Jejunum (tissue), 1 donor: ENCODE measurements around the gene DIPK1A.

DNA sequence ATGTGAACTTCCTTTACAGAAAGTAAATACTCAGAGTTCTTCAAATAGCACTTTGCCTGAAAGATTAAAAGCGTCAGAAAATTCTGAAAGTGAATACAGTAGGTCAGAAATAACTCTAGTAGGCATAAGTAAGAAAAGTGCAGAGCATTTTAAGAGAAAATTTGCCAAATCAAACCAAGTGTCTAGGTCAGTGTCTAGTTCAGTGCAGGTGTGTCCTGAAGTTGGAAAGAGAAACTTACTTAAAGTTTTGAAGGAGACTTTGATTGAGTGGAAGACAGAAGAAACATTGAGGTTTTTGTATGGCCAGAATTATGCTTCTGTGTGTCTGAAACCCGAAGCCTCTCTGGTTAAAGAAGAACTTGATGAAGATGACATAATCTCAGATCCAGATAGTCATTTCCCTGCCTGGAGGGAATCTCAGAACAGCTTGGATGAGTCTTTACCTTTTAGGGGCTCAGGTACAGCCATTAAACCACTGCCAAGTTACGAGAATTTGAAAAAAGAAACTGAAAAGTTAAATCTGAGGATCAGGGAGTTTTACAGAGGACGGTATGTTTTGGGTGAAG is 25.0 kb downstream of the RPAP2 start:
- PRO-cap, result no peak

DNA sequence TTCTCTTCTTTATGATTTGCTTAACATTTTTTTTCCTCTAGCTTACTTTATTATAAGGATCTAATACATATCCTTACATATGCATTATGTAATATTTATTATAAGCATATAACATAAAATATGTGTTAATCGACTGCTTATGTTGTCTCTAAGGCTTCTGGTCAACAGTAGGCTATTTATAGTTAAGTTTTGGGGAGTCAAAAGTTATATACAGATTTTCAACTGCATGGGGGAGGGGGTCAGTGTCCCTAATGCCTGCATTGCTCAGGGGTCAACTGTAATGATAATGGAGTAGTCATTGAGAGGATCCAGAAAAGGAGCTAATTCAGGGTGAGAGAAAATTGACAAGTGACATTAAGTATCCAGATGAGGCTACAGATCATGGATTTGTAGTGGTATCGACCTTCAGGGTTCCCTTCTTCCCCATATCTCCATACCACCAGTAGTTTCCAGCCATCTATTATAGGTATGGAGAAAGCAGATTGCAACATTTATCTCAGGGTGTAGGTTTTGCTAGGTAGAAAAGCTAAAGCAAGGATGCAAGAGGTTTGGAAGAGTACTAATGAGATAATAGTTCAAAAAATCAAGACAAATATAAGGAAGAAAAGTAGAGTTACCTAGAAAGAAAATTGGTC is 65.0 kb downstream of the RPAP2 start:
- PRO-cap, result no peak

DNA sequence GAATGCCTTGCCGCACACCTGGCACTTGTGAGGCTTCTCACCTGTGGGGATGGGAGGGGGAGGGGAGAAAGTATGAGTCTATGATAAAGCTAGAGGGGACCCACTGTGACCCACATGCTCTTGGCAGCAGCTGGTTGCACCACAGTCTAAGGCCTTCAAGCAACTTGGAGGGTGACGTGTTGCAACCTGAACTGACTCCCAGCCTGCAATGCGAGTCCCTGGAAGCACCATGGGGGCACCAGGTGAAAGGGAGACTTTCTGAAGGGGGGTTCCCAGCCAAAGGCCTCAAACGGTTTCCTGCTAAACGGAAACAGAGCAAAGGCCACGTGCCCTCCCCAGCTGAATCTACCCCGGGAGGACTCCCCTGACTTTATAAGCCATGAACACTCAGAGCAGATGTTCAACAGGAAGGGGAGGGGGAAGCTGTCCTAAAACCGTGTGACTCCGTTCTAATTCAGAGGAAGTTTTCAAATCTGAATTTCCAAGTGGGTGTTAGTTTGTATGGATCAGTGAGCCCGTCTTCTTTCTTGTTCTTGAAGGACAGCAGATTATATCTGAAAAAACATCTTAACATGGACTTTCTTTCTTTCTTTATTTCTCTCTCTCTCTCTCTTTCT is 10.4 kb downstream of the GFI1 start:
- PRO-cap, result no peak

DNA sequence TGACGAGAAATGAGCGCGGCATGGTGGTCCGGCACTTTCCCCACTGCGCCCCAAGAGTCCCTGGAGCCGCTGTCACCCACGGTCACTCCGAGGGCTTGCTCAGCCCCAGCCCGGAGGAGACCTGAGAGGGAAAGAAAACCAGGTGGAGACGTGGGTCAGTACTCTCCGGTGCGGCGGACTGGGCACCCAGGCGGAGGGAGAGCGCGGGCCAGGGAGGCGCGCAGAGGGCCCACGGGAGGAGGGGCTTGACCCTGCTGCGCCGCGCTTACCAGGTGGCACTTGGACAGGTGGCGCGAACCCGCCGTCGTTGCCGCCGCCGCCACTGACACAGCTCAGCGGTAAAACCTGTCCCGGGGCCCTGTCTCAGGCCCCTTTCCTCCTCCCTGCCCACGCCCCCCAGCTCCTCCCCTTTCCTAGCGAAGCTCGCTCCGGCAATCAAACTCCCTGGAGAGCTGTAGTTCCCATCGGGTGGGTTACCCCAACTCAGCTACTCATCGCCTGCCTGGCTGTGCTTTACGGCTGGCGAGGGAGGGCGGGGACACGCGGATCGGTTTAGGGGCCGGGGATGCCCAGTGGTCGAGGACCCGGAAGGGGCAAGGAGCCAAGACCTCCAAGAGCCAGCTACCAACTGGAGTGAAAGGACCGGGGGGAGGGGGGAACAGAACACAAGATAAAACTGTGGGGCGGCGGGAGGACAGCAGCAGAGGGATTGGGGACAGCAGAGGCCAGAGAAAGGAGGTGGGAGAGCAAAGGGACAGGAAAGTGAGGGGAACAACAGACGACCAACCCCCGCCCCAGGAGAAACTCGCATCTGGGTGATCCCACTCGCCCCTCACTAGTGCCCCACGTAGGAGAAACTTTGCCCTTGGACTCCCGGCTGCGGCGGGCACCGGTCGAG is 3.0 kb downstream of the GFI1 start:
- PRO-cap, result bidirectional peak, plus-strand start at position 278 of the sequence, minus-strand start at position 169 of the sequence; bidirectional peak, plus-strand start at position 572 of the sequence, minus-strand start at position 324 of the sequence

- PRO-cap, result bidirectional peak, plus-strand start at chr1:92485992, minus-strand start at chr1:92485876; bidirectional peak, plus-strand start at chr1:92486192, minus-strand start at chr1:92486058
Measured at GRCh38 chr1:92485785-92486425, 820 bp downstream of the GFI1 start.

DNA sequence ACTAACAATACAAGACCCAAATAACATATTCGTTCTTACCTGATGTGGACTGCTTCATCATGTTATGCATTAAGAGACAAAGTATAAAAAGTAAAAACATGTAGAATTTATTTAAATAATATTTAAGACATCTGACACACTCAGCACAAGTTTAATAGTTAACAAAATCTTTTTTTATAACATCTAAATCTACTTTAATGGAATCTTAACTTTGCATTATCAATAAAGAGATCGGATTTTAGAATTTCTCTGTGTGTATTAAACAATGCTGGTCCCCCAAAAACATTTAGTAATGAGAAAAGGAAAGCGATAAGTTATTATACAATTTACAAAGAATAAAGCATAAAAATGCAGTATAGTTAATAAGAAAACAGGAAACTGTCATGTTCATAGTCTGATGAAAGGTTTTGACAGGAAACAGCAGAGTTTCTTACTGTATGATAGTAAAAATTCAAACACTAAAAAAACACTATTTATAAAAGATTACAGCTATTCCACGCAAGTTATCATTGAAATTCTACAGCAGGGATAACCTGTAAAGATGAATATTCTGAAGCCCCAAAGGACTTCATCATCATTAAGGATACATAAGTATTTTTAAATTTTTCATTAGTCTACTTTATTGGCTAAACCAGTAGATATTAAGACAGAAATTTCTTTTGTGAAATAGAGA is 49.4 kb upstream of the GFI1 start:
- PRO-cap, result no peak

- PRO-cap, result no peak
Measured at GRCh38 chr1:92833041-92833899, 1.4 kb downstream of the RPL5 start.

DNA sequence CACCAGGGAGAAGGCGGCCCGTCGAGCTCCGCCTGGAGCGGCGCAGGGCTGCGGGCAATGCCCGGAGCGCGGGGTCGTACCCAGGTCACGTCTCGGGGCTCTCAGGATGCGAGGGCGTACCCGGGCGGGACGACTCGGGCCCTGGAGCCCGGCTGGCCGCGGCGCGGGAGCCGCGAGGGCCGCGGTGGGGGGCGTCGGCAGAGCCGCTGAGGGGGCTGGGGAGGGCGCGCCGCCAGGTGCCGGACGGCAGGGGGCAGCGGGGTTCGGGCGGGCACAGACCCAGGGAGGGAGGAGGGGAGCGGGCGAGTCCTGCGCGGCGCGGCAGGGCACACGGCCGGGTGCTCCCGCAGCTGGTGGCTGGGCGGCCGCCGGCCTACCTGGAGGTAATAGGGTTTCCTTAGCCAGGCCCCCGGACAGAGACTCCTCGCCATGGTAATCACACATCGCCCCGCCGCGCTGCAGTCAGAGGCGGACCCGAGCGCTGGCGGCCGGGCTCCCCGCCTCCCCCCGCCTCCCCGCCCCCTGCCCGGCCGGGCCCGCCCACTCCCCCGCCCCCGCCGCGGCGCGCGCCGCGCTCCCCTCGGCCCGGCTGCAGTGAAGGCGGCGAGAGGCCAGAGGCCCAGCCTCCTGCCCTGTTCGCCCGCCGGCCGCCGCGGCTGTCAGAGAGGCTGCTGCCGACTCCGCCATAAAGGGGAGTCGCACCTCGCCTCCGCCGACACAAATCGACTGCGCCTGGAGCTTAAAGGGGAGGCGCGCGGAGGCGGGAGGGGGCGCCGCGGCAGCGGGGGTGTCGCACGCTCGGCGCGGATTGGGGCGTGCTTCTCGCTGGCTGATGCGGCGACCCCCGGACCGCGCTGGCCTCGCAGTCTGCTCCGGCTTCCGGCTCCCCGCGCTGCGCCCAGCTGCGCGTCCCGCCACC is at the start of gene DIPK1A:
TSS of gene DIPK1A (minus strand) at position 464 of the 919 bp plus-strand sequence.
- PRO-cap, result bidirectional peak, plus-strand start at position 132 of the sequence, minus-strand start at position 59 of the sequence; bidirectional peak, plus-strand start at position 461 of the sequence, minus-strand start at position 458 of the sequence; bidirectional peak, plus-strand start at position 594 of the sequence, minus-strand start at position 658 of the sequence

DNA sequence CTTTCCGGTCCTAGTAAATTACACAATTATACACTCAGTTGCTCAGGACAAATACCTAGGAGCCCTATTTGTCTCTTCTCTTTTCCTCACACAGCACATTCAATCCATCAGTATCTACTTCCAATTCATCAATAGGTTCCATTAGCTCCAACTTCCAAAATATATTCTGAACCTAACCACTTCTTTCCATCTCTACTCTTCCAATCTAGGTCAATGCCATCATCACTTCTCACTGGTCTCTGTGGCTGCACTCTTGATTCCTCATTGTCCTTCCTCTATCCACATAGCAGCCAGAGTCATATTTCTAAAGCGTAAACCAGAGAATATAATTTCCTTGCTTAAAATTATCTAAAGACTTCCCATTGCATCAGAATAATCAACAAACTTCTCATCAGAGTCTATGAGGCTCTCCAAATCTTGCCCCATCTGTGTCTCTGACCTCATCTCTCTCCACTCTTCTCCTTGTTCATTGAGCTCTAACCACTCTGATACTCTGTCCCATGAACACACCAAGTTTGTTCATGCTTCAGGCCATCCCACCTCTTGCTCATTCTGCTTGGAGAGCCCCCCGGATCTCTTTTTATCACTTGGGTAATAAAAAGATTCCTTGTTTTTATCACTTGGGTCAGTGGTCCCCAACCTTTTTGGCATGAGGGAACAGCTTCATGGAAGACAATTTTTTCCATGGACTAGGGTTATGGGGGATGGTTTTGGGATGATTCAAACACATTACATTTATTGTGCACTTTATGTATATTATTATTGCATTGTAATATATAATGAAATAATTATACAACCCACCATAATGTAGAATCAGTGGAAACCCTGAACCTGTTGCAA is 25.7 kb upstream of the DR1 start:
- PRO-cap, result no peak

GRCh38 chr1:93661846-93662599 is 19.6 kb downstream of the BCAR3 start:
- PRO-cap, result no peak

GRCh38 chr1:93692301-93693229 is 10.9 kb upstream of the BCAR3 start:
- PRO-cap, result no peak

DNA sequence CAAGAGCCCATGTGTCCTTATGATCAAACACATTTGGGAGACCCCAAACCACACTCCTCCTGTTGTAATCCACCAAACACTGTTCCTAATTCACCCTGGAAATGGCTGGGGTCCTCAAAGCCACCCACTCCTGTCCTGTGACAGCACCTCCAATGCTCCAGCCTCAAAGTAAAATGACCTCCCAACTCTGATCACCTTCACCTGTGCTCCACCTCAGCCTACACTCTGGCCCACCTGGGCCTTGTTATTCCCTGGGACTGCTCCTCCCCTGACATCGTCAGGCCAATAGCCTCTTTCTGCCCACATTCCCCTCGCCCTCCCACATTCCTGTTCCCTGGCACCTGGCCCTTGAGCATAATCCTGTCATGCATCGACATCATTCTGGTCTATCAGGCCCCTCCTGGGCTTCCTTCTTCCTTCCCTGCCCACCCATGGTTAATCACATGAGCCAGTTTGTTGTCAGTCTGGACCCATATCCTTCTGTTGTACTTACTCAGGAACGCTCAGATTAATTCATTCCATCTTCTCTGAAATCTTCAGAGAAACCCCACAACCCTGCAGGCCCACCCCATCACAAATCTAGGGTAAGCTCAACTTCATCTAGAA is 13.2 kb upstream of the BCAR3 start:
- PRO-cap, result no peak

DNA sequence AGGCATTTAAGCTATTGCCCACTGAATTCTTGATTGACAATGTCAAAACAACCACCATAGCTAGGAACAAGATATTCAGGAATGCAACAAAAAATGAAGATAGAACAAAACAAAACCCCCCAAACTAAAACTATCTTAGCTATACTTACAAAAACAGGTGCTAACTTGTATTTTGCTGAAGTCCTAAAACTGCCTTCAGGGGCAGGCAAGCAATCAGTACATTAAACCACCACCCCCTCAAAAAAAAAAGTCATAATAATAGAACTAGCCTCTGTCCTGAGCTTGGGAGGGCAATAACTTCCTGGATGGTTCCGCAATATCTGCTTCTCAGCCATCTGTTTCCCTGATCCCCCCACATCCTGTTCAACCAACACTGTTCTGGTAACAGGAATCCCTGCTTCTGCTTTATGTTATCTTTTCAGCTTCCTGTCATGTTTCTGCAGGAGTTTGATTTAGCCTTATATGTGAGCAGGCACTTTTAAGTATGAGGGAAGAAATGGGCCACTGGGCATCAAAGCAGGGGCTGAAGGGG is 62.2 kb downstream of the DNTTIP2 start:
- PRO-cap, result no peak

GRCh38 chr1:93965720-93966299 is 56.6 kb upstream of the GCLM start:
- PRO-cap, result no peak

DNA sequence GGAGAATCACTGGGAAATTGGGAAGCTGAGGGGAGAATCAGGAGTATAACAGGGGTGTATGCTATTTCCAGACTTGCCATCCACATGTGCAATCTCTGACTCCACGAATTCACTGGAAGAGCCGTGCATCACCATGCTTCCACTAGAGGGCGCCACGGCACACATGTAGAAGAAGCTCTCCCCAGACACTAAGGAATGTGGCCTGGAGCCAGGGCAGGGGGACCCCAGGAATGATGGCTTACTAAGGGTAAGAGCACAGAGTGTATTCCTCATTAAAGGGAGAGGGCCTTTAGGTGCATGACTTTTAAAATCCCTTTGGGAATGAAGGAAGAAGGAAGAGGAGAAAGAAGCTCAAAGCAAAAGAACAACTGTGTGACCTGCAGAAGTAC is 81.4 kb downstream of the ABCA4 start:
- PRO-cap, result no peak

- PRO-cap, result no peak
Measured at GRCh38 chr1:94091947-94092397, 29.0 kb downstream of the ABCA4 start.

- PRO-cap, result no peak
Measured at GRCh38 chr1:94125640-94125963, 4.7 kb upstream of the ABCA4 start.

DNA sequence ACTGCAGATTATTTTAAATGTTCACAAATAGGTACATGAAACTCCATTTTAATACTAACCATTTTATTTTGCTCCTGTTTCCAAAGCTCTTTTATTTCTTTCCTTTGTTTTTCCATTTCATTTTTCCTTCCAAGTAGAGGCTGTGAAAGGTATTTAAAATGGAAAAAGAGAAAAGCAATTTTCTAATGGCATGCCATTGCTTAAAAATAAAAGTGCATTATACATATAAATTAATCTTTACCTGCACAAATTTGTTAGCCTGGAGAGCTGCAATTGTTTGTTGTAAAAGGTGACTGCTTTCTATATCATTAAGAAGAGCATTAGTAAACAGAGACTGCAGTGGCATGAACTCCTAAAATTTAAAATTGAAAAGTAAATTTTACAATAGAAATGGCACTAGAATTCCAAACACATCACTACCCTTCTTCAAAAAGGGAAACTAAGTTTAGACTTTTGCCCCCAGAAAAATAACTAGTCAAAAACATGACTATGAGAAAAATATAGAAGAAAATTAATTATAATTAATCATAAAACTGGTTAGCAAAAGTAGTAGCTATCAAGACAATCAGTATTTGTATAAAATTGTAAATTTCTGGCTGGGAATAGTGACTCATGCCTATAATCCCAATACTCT is 34.4 kb downstream of the ARHGAP29 start:
- PRO-cap, result no peak

- PRO-cap, result no peak
Measured at GRCh38 chr1:94218834-94219725, 18.3 kb downstream of the ARHGAP29 start.

- PRO-cap, result no peak
Measured at GRCh38 chr1:94299624-94299930, 62.2 kb upstream of the ARHGAP29 start.